Vagina (tissue), 1 donor: ENCODE measurements around a stretch of chr14.

GRCh38 chr14:89417459-89418449 lies 721 bp upstream of the FOXN3 start:
- PRO-cap, result bidirectional peak, plus-strand start at chr14:89417686, minus-strand start at chr14:89417638
- RAMPAGE, long total RNA, result no peak

GRCh38 chr14:89458314-89458758 lies 41.3 kb upstream of the FOXN3 start:
- PRO-cap, result no peak
- RAMPAGE, long total RNA, result no peak

DNA sequence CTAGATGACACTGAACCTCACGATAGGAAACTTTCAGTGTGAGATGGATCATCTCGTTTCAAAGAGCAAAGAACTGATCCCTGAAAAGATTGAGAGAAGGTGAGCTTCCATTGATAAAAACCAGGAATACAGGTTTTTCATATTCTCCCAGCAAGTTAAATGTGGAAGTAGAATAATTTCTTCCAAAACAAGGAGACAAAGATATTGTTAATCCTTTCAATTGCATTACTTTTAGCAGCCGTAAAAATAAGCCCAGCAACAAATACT lies 212.0 kb upstream of the FOXN3 start:
- PRO-cap, result no peak
- RAMPAGE, long total RNA, result no peak

DNA sequence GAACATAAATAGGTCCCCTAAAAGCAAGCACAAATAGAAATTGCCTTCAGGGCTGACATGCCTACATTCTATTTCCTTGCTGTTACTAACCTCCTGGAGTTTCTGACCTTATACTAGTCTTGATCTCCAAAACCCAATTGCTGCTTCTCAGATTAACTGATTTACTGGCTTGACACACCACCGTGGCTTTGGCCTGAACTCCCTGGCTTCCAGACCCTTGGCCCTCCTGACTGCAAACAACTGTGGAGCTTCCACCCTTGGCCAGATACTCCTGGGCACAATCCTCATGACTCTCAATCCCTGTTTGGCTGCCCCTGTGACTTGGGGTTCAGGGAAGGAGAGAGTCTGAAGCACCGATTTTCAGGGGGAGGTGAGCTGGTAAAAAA lies 242.2 kb upstream of the FOXN3 start:
- PRO-cap, result no peak
- RAMPAGE, long total RNA, result no peak

DNA sequence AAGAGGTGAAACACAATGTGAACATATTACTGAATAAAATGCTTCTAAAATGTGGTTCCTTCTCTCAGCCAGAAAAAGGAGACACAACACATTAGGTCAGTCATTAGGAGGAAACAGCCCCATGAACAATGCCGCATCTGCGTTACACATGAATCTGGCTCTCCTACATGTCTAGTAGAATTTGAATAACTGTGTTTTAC lies 51.7 kb downstream of the EFCAB11 start:
- PRO-cap, result no peak
- RAMPAGE, long total RNA, result no peak

DNA sequence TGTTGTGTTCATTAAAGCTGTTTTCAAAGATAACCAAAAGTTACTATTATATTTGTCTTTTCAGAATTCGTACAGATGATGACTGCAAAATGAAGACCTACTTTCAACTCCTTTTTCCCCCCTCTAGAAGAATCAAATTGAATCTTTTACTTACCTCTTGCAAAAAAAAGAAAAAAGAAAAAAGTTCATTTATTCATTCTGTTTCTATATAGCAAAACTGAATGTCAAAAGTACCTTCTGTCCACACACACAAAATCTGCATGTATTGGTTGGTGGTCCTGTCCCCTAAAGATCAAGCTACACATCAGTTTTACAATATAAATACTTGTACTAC lies 7.8 kb downstream of the CALM1 start:
- PRO-cap, result no peak
- RAMPAGE, long total RNA, result no peak

GRCh38 chr14:90443274-90444267 lies 46.7 kb downstream of the CALM1 start:
- PRO-cap, result no peak
- RAMPAGE, long total RNA, result no peak

GRCh38 chr14:90502213-90502429 lies 105.3 kb downstream of the CALM1 start:
- PRO-cap, result no peak
- RAMPAGE, long total RNA, result no peak

GRCh38 chr14:90545936-90546603 lies 149.2 kb downstream of the CALM1 start:
- PRO-cap, result no peak
- RAMPAGE, long total RNA, result no peak

DNA sequence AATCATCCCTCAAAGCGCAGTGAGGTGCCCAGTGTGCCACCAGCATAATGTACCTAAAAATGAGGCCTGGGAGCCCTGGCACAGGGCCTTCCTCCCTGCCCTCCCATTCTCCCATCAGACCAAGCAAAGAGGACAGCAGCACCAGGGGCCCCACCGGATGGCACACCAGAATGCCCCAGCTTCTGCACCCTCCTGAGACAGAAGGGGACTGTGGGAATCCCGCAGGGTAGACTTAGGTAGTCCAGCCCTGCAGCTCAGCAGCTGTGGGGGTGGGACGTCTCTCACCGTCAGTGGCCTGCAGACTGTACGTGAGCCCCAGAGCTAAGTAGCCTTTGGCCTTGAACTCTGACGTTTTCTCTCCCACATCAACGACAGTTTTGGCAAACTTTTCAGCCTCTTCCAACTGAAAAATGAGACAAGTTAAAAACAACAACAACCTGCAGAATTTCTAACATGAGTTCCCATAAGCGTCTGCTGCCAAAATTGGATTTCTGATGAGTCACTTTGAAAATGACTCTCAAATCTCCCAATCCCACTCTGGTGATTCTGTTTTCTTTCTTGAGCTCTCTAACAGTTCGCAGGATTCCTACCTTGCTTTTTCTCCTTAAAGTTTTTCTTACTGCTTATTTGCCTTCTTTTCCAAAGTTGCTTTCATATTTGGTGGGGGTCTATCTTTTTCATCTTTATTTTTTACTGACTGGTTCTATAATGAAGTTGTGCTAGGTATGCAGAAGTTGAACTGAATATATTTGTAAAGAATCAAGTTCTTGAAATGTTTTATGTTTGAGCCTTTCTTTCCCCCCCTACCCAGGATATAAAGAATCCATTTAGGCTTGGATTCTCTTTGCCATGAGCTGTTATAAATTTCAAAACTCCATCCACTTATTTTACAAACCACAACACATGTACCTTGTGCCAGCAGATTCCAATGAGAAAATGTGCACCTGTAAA lies 161.2 kb downstream of the TTC7B start:
- PRO-cap, result no peak
- RAMPAGE, long total RNA, result start-site peak on the minus strand centred at position 225 of the sequence, 353 bp wide, 8 reads

DNA sequence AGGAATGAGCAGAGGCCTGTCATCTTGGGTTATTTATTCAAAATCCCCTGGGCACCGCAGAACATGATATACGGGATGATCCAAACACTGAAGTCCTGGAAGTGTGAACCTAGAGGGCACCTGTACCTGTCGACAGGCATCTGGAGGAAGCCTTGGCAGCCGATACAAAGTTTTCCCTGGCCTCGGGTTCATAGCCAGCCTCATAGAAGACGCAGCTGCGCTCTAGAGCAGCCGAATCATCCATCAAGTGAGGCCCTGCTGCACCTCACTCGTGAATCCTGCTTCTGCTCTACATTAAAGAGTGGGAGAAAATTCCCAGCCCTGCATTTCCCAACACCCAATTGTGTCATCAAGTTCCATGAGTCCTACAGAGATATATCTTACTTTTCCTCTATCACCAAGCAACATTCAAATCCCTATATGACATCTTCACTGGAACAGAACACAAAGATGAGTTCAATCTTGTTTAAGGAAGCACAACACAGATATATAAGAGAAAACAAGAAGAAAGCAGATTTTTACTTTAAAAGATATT lies 139.4 kb downstream of the TTC7B start:
- PRO-cap, result no peak
- RAMPAGE, long total RNA, result start-site peak on the minus strand centred at position 103 of the sequence, 615 bp wide, 5 reads

DNA sequence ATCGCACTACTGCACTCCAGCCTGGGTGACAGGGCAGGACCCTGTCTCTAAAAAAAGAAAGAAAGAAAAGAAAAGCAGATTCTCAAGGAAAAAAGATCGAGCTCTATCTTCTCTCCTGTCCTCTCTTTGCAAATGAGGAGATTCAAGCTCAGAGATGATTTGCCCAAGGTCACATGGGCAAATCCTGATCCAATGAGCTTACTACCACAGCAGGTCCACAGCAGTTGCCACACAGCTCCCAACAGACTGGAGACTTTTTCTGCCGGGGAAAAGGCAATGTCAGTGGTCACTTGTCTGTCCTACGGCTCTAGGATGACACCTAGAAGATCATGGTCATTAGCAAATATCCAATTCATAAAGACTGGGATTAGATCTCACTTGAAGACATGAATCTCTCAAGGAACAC lies 58.8 kb downstream of the TTC7B start:
- PRO-cap, result no peak
- RAMPAGE, long total RNA, result no peak

DNA sequence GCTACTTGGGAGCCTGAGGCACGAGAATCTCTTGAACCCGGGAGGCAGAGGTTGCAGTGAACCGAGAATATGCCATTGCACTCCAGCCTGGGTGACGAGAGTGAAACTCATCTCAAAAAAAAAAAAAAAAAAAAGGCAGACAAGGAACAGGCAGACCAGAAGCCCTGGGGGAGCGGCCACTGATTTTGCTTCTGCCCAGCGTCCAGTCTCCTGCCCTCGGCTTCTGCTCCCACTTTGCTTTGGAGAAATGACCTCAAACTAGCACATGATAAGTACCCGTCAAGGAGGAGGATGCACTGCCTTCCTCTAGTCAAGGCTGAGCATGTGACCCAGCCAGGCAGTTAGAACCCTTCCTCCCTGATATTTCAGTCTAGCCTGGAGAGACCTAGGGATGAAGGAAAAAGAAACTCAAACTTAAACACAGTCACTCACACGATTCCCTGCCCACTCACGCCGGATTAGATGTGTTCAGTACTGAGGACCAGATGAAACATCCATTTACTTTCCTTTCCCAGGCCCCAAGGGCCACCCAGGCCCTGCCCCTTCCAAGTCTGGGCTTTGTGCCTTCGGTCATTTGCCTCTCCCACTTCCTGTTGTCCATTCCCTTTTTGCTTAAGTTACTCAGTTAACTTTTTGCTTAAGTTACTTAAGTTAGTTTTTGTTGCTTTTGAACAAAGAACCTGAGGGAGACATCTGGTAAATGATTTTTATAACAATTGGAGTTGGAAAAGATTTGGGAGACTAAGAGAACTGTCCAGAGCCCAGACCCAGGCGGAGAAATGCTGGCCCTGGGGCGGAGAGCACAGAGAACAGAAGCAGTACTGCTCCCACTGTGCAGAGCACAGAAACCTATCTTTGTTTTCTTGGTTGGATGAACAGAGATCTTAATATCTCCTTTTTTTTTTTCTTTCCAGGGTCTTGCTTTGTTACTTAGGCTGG lies 22.9 kb upstream of the TTC7B start:
- PRO-cap, result unidirectional peak, minus-strand start at position 221 of the sequence; unidirectional peak, minus-strand start at position 495 of the sequence
- RAMPAGE, long total RNA, result no peak

- PRO-cap, result no peak
- RAMPAGE, long total RNA, result no peak
Measured at GRCh38 chr14:91009490-91009911, 50.9 kb downstream of the RPS6KA5 start.

GRCh38 chr14:91022311-91022865 lies 38.1 kb downstream of the RPS6KA5 start:
- PRO-cap, result no peak
- RAMPAGE, long total RNA, result no peak

DNA sequence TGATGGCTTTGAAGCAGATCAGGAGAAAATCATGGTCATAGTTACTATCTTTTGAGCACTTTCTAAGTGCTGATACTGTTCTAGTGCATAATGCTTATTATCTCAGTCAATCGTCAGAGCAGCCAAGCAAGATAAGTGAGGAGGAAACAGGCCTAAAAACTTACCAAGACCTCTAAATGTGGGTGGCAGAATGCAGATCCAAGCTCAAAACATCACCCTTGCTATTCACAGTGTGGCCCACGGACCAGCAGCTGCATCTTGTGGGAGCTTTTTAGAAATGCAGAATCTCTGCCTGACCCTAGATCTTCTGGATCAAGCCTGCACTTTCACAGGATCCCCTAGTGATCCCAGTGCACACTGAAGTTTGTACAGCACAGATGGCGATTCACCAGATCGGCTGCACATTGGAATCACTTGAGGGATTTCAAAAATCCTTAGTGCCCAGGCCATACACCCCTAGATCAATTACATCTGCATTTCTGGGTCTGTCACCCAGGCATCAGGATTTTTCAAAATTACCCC lies 408 bp upstream of the DGLUCY start:
- PRO-cap, result no peak
- RAMPAGE, long total RNA, result no peak

DNA sequence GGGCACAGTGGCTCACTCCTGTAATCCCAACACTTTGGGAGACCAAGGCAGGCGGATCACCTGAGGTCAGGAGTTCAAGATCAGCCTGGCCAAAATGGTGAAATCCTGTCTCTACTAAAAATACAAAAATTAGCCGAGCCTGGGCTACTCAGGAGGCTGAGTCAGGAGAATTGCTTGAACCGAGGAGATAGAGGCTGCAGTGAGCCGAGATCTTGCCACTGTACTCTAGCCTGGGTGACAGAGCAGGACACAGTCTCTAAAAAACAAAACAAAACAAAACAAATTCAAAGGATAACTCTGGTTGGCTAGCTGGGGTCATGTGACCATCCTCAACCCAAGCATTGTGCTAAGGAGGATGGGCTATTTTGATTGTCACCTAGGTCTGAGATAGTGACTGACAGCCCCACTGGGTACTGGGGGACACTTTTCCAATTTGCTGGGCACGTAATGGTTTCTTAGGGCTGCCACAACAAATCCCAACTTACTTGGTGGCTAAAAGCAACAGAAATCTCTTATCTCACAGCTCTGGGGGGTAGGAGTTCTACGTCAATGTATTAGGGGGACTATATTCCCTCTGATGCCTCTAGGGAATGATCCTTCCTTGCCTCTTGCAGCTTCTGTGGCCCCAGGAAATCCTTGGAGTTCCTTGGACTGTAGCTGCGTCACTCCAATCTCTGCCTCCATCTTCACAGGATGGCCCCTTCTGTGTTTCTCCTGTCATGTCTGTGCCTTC lies 12.0 kb downstream of the DGLUCY start:
- PRO-cap, result no peak
- RAMPAGE, long total RNA, result no peak

DNA sequence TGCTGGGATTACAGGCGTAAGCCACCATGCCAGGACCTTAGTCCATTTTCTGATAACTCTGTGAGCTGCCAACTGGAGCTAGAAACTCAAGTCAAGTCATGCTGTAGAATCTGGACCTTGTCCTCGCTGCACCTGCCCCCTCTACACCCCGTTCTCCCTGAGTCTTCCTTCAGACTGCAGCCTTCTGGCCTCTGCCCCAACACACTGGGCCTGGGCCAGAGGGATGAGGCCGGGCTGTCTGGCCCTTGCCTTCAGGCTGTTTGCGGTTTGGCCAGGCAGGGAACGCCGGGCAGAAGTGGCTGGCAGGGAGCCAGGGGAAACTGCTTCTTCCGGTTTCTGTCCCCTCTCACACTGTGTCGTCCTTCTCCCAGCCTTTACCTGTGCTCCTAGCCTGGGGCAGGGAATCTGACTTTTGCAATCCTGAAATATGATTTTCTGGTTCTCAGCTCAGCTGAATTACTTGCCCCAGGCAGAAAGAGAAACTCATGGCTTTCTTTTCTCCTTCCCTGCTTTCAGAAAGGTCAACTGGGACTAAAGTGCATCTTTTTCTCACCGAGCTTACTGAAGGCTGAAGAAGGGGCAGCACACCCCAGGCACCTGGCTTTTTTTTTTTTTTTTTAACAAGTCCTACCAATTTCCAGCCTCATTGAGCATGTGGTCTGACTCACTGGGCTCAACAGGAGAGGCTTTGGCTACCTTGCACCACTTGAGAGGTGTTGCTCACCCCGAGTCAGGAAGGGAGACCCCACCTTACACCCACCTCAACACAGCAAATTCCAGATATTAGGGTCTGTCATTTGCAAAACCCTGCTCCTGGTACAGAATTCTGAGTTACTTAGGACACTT lies 13.7 kb downstream of the DGLUCY start:
- PRO-cap, result no peak
- RAMPAGE, long total RNA, result no peak

DNA sequence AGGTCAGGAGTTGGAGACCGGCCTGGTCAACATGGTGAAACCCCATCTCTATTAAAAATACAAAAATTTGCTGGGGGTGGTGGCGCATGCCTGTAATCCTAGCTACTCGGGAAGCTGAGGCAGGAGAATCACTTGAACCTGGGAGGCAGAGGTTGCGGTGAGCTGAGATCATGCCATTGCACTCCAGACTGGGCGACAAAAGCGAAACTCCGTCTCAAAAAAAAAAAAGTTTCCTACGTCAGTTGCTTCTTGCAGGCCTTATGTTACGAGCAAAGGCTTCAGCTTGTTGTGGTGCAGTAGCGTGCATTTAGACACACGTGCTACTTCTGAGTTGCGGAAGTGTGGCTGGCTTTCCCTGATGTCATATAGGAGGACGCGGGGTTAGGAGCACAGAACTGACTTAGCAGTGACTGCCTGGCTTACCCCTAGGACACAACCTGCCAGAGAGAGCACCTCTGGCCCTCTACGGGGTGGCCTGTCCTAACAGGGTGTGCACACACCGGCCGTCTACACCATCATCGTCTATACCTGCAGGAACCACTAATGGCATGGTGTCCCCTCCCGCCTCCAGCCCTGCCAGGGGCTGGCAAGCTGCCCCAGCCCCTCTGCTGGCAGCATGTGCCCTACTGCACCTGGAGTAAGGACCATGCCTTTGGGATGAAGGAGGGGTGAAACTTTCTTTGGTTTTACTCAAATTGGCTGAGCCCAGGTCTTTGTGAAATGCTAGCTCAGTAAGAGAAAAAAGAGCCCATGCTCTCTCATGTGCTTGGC lies 1.6 kb upstream of the GPR68 start:
- PRO-cap, result no peak
- RAMPAGE, long total RNA, result no peak

DNA sequence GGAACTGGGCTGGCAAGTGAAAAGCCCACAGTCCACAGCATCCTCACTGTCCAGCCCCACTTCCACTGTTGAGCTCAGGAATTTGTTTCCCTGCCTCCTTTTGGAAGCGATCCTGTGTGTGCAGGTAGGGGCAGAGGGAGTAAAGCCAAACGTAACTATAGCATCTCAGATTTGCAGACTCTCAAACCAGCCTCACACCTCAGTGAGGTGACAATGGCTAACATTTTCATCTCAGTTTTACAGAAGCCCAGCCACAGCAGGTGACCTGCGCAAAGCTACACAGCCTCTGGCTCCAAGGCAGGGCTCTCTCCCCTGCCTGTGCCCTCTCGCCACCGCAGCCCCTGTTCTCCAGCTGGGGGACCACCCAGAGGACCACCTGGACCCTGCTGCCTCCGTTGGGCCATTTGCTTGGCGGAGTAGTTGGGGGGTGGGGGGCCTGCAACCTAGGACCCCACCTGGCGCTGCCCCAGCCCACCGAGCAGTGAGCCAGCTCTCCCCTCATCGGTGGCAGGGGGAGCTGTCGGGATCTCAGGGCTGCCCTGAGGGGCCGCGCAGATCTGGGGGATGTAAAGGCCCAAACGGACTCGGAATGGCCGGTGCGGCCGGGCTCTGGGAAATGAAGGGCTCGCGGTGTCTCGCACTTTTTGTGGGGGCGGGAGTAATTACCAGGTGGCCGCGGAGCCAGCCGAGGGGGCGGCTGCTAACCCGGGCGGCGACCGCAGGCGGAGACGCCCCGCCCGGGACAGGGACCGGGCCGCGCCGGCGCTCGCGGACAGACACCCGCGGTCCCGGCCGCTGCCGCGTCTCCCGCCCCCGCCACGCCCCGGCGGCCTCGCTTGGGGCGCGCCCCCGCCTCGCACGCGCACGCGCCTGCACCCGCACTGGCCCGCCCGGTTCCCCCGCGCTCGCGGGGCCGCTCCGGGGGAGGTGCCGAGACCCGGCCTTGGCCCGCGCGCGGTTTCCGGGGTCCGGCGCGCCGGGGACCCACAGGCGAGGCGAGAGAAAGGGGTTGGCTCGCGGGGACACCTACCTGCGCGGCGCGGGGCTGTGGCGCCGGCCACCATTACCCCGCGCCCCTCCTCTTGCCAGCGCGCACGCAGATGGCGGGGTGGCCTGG lies 8.5 kb upstream of the GPR68 start:
- PRO-cap, result bidirectional peak, plus-strand start at position 893 of the sequence, minus-strand start at position 820 of the sequence
- RAMPAGE, long total RNA, result no peak